ENCODE data around the genes PADI3 and RCC2.

DNA sequence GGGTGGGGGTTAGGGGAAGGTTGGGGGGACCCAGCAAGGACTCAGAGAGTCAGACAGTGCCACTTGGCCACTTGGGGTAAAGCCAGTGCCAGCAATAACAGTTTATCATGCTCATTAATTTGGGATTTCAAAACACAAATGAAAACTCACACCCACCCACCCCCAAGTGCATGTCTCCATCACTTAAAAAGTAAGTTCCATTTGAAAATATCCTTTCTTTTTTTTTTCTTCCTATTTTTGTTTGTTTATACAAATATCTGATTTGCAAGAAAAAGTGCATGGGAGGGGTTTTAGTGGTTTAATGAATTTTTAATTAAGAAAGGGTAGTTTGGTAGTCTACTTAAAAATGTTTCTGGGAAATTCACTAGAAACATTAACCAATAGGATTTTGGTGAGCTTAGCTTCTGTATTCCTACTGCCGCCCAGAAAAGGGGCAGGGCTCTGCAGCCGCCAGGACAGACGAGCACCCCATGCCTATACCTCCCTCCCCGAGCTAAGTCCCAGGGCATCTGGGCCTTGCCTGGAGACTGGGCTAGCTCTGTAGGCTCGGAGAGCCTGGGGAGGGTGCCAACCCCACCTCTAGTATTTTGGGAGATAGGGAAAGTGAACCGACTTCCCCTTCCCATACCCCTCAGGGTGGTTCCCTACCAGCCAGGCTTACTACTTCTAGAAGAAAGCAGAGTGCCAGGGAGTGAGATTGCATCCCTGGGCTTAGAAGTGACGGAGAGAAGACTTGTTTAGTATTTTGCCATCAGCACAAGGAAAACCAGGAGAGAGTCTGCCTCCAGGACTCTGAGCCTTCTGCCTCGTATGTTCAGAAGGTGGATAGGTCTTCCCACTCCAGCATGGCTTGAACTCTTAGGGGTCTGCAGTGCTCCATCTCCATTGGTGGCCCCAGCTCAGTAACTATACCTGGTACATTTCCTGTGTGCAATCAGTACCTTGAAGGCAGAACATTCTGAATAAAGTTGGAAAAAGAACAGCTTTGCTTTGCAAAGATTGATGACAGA is 28.7 kb downstream of the SZRD1 start:
- PRO-cap: no peak

DNA sequence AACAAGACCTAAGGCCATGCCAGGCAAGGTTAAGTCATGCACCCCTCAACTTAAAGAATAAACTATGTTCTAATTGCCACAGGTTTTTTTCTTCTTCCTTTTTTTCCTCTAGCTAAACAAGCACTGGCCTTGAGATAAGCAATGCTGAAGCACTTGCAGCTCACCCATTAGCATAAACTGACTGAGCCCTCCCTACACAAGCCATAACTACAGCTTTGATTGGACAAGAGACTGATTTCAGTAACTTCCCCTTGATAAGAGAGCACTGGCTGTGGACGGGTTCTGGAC is 99.9 kb downstream of the NECAP2 start:
- PRO-cap: no peak

DNA sequence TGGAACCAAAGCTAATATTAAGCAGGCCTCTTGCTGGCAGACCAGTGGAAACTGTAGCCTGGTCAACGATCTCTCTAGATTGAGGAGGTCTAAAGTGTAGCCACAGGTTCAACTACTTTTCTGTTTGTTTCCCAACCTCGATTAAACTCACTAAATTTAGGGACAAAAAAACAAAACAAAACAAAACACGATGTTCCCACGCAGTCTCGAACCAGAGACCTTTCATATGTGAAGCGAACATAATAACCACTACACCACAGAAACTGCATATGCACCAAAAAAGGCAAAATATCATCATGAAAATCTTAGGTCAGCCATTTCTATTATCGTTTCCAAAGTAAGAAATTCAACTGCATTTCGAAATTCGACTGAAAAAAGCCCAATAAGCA is 106.9 kb downstream of the NECAP2 start:
- PRO-cap: no peak

- PRO-cap: no peak
Measured at GRCh38 chr1:16618698-16619499, 178.4 kb downstream of the NECAP2 start.

GRCh38 chr1:16644469-16645355 is 204.2 kb downstream of the NECAP2 start:
- PRO-cap: bidirectional peak, plus-strand start at chr1:16644728, minus-strand start at chr1:16644695

- PRO-cap: no peak
Measured at GRCh38 chr1:16697127-16697581, 224.6 kb upstream of the CROCC start.

DNA sequence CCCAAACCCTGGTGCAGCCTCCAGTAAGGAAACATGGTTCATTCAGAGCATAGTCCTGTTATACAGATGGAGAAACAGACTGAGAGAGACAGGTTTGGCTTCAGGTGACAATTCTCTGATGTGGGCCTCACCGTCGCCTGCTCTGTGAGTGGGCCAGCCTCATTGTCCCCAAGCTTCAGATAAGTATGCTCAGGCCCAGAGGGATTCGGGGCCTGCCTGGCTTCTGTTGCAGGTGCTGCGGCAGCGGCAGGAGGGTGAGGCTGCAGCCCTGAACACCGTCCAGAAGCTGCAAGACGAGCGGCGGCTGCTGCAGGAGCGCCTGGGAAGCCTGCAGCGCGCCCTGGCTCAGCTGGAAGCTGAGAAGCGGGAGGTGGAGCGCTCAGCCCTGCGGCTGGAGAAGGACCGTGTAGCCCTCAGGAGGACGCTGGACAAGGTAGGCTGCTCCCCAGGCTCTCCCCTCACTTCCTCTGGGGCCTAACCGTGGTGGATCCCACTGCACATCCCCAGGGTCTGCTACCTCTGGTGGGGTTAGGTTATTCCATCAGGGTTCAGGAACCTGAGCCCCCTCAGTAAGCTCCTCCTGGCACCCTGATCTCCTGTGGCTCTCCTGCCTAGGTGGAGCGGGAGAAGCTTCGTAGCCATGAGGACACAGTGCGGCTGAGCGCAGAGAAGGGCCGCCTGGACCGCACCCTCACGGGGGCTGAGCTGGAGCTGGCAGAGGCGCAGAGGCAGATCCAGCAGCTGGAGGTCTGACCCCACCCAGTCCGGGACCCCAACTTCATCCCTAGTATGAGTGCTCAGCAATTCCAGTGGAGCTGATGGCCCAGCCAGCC is 10.2 kb downstream of the MFAP2 start:
- PRO-cap: no peak

- PRO-cap: no peak
Measured at GRCh38 chr1:17121910-17122248, 2.6 kb upstream of the PADI2 start.

DNA sequence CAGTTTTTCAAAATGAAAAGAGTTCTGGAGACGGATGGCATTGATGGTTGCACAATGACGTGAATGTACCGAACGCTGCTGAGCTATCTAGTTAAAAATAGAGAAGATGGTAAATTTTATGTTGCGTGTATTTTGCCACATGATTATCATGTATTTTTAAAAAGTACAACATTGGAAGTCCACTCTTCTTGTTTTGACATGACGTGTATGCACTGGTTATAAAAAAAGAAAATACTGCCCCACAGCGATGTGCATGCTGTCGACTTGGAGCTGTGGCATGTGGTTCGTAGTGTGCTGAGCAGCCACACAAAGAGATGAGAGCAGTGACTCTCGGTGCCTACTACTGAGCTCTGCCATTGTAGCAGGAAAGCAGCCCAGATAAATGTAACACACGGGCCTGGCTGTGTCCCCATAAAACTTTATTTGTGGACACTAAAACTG is 22.6 kb upstream of the PADI2 start:
- PRO-cap: no peak

GRCh38 chr1:17248626-17249670 is at the start of gene PADI3:
TSS of gene PADI3 (plus strand) at chr1:17249098.
- PRO-cap: no peak

DNA sequence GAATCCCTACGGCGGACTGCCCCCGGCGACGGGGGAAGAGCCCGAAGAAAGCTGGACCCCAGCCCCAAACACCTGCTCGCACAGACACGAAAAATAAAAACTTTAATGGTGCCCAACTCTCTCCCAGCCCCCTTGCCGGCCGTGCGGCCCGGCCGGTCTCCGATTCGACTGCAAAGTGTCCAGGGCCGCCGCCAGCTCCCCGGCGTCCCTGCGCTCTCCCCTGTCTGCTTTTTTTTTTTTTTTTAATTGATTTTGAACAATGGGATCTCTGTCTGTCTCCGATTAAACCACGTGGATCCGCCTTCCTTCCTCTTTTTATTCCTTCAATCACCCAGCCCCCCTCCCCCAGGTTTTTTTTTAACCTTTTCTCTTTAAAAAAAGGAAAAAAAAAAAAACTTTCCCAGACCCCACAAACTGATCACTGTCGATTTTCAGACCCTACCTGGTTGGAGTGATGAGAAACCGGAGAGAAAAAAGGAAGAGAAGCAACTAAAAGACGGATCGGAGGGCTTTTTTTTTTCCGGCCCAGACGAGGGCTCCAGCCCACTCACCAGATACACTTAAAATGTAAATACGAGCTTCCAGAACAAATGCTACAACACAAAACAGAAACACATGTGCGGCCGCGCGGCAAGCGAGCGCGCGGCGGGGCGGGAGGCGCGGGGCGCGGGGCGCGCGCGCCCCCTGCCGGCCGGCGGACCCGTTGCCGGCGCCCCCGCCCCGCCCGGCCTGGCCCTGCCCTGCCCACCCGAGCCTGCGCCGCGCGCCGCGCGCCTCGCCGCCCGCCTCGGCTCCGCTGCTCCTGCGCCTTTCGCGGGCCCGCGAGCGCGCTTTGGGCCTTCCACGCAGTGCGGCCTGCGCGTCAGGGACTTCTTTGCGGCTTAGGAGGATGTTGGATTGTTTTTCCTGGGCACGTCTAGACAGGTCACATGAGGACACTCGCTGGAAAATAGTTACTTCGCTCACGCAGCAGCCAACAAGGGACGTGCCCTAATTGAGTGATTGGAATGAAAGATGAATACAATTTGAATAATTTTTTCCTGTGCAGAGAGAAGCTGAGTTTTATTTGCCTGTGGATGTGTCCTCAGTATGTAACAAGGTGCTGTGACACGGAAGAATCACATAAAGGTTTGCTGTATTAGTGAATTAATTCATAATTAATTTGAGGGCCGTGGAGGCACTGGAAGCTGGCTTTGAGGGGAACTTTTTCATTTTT is at the start of gene RCC2:
RCC2 (minus strand) TSS at position 575 of the 1,216 bp plus-strand sequence.
- PRO-cap: unidirectional peak, minus-strand start at position 226 of the sequence; bidirectional peak, plus-strand start at position 636 of the sequence, minus-strand start at position 562 of the sequence

- PRO-cap: unidirectional peak, minus-strand start at chr1:17502577
Measured at GRCh38 chr1:17502389-17502973, 37.0 kb upstream of the ARHGEF10L start.

- PRO-cap: no peak
Measured at GRCh38 chr1:17527044-17527962, 12.2 kb upstream of the ARHGEF10L start.

GRCh38 chr1:17539121-17539485 is 395 bp upstream of the ARHGEF10L start:
- PRO-cap: no peak

DNA sequence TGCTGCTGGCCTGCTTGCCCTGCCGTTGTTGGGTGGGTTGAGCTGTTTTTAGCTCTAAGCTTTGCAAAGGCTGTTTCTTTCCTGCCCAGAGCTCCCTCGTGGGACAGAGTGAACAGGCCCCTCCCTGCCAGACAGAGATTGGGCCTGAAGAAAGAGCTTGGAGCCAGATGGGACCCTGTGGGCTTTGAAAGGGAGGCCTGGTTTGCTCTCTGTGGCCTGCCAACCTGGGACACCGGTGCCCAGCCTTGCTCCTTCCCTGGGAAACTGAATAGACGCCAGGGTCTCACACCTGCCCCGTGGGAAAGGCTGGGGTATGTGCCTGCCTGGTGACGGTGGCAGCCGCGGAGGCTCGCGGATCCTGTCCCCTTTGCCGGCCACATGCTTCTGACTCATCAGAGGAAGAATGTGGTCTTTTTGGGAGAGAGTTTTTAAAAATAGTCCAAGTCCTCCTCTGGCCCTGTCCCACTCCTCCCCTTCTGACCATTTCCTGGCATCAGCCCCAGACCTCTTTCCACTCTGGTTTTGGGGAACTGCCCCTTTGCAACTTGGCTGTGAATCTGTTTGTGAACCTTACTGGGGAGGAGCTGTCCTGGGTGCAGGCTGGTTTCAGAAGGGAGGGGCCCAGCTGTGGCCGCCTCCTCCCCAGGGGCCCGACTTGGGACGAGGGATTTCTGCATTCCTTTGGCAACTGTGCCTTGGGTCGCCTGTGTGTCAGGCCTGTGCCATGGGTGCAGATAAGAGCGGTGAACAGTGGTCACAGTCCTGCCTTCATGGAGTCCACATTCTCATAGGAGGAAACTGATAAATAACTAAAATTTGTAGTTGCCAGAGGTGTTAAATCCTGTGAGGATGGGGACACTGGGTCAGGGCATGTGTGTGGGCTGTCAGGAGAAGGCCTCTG is 30.2 kb downstream of the ARHGEF10L start:
- PRO-cap: no peak

DNA sequence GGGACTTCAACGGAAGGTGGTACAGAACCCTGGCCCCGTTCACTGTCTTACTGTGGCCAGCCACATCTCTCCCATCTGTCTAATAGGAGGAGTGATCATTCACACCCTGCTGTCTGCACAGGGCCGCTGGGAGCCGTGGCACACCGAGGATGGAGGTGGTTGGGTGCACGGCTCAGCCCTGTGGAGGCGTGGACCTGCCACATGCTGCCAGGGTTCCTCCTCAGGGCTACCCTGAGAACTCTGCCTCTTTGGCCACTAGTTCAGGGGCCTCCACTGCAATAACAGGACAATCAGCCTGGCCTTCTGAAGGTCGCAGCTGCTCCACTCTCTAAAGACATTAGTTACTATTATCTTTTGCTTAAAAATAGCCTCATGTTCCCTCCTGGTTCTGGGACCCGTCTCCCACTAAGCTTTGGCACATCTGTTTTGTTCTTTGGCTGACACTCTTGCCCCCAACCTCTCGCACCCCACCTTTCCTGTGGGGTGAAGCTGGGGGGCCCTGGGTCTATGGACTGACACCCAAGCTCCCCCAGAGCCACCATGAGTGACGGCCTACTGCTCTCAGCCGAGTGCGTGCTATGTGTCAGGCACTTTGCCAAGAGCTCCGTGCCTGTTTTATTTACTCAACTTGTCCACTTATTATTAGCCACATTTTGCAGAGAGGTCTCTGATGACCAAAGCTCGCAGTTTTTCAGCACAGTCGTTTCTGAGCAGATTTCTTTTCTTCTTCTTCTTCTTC is 66.2 kb downstream of the ARHGEF10L start:
- PRO-cap: no peak

DNA sequence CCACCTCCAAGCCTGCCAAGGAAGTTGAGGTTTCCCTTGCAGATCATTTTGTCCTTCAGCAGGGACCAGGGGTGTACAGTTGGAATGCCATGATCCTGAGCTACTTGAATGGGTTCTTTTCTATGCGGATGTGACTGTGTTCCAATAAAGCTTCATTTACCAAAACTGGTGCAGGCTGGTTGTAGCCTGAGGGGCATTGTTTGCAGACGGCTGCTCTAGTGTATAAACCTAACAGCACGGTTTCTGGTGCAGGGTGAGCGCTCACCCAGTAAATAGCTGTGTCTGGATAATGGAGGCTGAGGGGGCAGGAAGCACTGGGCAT is 72.8 kb upstream of the ACTL8 start:
- PRO-cap: no peak

GRCh38 chr1:17688068-17688733 is 66.9 kb upstream of the ACTL8 start:
- PRO-cap: no peak

GRCh38 chr1:18041036-18041493 is 66.5 kb upstream of the IGSF21 start:
- PRO-cap: no peak

GRCh38 chr1:18201889-18202412 is 94.4 kb downstream of the IGSF21 start:
- PRO-cap: no peak